Right cardiac atrium (tissue), 1 donor: ENCODE measurements around a stretch of chr13.

DNA sequence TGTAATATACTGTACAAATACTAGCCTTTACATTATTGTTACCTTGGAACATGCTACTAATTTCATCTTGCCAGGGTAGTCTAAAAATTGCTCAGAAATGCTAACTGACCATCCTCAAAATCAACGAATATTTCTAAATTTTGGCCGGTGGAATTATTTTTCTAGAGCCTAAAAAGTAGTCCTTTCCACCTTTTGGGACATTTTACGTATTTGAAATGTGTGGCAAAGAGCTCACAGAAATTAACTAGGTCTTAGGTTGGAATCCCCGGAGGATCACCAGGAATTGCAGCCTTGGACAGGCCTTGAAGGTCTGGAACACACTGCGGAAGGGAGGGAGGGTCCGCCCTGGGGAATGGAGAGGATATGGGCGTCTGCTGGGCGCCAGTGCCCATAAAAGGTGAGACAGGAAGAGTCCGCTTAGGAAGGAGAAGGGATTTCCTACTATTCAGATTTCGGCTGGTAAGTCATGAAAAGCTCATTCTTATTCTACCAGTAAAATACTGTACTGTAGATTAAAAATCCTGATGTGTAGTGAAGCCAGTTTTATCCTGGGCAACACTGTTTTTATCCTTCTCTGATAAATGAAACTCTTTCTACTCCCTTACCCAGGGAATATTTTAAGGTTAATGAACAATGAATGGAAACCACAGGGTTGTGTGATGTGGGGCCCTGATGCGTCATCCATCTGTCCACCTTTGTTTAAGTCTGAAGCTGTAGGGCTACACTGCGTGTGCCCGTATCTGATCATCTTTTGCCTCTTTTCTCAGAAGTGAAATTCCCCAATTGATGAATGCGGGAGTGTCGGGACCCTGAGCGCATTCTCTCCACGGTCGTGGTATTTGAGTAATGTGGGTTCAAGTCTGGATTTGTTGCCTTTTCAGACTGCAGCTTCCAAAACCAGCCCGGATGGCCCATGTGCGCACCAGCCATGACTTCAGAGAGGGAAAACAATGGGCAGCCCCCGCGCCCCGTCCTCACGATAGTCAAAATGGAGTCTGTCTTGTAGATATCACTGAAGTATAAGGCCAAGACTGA, 112.0 kb downstream of the COL4A2 start:
- PRO-cap = no peak

DNA sequence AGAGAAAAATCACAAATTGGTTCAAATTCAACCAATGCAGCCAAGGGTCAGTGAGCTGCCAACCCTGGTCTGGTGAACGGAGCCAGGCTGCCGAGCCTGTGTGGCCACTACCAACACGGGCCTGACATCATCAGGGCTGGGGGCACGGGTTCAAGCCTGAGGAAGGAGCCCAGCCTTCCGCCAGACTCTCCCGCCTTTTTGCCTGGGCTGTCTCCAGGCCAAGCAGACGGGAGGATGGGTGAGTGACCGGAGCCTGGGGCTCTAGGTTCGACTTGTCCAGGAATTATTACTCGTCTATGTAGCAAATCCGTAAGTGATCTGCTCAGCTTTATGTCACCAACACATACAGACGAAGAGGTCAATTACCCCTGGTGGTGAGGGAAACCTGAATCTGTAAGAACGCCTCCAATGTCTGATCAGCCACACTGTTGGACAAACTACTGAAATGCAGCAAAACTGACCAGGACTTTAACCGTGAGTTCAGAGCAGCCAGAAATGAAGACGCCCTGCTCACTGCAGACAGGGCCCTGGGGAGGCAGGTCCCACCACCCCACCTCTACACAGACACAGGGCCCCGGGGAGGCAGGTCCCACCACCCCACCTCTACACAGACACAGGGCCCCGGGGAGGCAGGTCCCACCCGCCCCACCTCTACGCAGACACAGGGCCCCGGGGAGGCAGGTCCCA, 31.8 kb downstream of the RAB20 start:
- PRO-cap = no peak

- PRO-cap = no peak
These were observed 3.8 kb downstream of the RAB20 start for GRCh38 chr13:110557335-110558497.

- PRO-cap = no peak
These were observed 1.4 kb downstream of the NAXD start for GRCh38 chr13:110616737-110617074.

GRCh38 chr13:110663842-110664461, 42.0 kb downstream of the CARS2 start:
- PRO-cap = no peak

DNA sequence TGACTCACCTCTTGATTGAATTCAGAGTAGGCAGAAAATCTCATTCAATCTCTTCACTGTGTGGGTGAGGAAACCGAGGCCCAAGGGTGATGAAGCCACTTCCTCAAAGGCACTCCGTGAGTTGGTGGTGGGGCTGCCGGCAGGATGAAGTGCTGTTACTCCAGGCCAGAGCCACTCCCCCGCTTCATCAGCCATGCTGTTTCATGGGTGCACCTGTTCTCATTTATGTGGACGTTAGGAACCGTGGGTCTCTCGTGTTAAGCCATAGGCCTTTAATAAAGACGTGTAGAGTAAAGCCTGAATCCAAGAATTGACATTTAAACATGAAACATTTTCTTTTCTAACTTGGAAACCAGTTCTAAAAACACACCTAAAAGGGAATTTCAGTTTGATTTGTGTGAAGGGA, 13.3 kb downstream of the ING1 start:
- PRO-cap = no peak

- PRO-cap = no peak
These were observed 99.2 kb downstream of the ANKRD10 start for GRCh38 chr13:110815531-110816231.

DNA sequence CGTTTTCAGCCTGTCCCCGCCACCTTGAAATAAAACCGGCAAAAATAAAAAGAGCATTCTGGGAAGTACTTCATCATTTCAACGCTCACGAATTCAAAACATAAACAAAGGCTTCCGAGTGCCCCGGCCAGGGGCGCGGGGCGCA, 342 bp upstream of the ARHGEF7 start:
- PRO-cap = no peak

GRCh38 chr13:111168028-111168693, 53.1 kb downstream of the ARHGEF7 start:
- PRO-cap = no peak

- PRO-cap = no peak
These were observed 74.1 kb downstream of the ARHGEF7 start for GRCh38 chr13:111189093-111189687.

DNA sequence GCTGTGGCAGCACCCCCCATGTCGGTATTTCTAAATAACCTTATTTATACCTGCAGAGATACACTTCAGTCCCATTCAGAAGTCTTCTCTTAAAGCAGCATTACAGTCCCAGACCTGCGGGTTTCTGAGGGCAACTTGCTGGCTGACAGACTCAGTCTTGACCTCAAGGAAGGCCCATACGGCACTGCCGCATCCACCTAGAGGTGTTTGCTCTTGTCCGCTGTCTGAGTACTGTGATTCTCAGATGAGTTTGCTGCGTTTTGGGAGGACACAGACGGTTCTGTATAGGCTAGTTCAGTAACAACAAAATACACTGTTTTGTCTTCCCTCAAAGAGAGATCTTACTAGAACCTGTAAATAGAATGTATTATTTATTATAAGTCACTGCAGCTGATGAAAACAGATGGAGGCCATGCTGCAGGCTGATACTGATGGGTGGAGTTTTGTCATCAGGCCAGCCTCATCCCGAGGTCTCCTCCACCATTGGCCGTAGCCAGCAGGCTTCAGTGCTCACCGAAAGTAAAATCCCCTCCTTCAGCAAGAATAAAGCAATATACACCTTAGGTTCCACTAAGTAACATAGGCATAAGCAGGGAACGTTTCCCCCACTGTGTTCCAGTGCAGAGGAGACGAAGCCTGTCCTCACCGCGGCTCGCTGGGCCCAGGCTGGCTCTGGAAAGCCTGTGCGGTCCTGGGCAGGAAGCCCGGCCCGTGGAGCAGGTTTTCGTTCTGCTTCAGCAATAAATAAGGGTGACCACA, 16.6 kb upstream of the TEX29 start:
- PRO-cap = no peak

DNA sequence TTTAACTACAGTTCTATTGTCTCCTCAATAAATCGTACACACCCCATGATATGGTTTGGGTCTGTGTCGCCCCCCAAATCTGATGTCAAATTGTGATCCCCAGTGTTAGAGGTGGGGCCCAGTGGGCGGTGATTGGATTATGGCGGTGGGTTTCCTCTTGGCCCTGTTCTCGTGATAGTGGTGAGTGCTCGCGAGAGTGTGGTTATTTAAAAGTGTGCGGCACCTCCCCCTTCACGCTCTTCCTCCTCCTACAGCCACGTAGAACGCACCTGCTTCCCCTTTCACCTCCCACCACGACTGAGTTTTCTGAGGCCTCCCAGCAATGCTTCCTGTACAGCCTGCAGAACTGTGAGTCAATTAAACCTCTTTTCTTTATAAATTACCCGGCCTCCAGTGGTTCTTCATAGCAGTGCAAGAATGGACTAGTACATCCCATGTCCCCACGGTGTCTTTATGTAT, 52.2 kb downstream of the TEX29 start:
- PRO-cap = no peak

DNA sequence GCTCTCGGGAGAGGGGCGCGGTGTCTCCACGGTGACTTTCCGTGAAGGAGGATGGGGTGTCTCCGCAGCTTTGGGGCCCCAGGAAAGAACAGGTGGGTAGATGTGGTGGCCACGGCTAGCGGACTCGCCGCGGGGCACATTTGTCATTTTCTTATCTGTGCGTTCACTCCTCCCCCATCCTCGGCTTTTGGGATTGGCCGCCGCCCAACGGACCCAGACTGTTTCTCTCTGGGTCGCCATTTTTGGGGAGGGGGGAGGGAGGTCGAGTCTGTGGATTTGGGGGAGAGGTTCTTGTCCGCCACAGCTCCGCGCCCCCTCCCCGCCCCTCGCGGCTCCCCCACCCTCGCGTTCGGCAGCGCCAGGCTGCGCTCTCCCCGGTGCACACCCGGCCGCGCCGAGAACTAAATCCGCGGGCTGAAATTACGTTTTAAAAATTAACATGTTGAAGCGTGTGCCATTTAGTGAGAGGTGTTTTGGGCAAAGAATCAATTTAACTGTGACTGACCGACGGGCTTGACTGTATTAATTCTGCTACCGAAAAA, 9.8 kb upstream of the SOX1 start:
- PRO-cap = no peak

DNA sequence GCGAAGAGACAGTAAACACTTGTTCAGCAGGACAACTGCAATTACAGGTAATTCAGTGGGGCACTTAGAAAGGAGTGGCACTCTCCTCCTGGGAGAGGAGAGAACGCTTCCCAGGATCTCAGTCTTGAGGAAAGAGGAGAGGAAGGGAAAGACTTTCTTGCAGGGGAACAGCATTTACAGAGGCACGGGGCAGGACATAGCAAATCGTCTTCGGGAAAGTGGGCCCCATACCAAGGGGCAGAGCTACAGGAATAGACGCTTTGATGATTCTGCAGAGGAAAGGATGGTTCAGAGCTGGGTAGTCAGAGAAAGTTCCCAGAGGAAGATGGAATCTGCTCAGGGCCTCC, 46.5 kb downstream of the SOX1 start:
- PRO-cap = no peak

- PRO-cap = no peak
These were observed 139.5 kb upstream of the SPACA7 start for GRCh38 chr13:112236458-112237296.

DNA sequence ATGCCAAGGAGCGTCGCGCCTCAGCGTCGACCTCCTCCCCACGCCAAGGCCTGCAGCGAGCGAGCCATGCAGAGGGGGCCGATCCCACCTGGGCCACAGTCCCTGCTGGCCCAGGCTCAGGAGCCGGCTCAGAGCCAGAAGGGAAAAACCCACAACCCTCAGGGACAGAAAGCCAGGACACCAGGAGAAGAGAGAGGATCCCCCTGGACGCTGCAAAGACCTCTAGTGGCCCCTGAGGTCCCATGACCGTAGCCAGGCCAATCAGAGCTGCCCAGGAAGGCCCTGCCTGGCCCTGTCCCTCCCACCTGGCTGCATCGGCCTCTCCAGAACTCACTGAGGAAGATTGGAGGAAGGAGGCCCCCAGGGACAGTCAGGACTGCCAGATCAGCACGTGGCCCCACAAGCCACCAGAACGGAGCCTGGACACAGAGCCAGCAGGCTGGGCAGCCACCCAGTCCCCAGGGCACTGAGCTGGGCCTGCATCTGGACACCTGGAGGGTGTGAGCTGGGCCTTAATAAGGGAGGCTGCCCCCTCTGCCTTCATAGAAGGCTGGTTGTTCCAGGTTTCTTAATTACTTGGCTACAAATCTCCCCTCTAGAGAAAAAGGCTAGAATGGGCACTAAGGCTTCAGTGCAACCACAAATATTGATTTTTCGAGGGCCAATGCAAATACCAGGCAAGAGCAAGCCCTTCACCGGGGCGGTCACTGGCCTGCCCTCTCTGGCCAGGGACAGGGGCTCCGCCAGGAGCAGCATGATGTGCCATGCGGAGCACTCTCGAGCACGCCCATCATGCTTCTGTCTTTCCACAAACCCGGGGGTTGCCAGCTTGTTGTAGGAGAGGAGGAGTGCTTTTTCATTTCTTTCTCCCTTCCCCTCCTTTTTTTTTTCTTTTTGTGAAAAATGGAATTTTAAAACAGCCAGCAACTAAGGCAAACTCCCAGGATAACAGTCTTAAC, 128.0 kb upstream of the SPACA7 start:
- PRO-cap = no peak

DNA sequence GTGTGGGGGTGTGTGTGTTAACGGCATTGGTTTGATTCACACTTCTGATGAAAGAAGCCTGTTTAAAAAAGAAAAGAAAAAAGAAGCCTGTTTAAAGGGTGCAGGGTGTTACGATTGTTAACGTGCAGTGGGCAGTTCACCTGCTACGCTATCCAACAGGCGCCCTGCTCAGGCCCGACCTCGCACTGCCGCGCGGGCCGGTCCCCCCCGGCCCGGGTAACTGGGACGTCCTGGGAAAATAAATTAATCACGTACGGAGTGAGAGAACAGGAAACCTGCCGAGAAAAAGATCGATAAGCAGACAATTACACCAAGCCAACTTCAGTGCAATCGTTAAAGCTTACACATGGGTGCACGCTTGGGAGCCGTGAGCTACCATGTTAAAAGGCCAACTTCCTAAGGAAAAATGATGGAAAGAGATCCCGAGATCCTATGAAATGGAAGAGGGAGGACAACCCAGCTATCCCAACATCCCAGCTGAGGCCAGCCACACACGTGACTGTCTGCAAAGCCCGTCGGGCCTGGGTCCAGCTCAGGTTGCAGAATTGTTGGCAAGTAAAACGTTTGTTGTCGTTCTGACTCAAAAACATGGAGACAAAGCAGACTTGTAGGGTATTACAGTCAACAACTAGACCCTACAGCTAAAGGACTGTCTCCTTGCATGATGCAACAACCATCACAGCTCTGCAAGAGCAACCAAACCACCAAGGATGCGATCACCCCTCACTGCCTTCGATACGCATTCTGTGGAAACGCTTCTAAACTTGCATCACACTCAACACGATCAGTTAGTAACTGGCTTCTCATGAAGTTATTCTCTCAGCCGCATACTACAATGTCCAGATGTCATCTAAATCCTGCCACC, 683 bp upstream of the TUBGCP3 start:
- PRO-cap = no peak

- PRO-cap = no peak
These were observed 45.9 kb upstream of the ATP11A start for GRCh38 chr13:112644079-112644278.

- PRO-cap = no peak
These were observed 3.9 kb upstream of the ATP11A start for GRCh38 chr13:112685882-112686329.

DNA sequence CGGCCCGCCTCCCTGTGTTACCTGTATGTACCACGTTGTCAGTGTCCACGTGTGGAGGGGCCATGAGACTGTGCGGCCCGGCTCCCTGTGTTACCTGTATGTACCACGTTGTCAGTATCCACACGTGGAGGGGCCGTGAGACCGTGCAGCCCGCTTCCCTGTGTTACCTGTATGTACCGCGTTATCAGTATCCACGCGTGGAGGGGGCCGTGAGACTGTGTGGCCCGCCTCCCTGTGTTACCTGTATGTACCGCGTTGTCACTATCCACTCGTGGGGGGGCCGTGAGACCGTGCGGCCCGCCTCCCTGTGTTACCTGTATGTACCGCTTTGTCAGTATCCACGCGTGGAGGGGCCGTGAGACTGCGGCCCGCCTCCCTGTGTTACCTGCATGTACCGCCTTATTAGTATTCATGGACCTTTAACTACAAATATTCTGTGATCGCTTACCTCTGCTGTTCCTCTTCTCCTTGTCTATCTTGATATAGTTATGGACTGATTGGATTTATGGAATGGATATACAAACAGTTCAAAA, 38.6 kb downstream of the ATP11A start:
- PRO-cap = no peak